ENCODE results near the gene TPM2.

GRCh38 chr9:34701986-34702558 lies 7.9 kb downstream of the CCL21 start:
- RAMPAGE, long total RNA, result no peak
- RRBS, result no CpG with 5 or more reads among the region's 16 CpGs
PRO-cap:
- standard, result no peak
- CoPRO, capped RNA only, 2 experiments, result no peak in any of the 2 experiments
- CoPRO, capped and uncapped RNA, 2 experiments, result no peak in any of the 2 experiments
- CoPRO, uncapped RNA only, 2 experiments, result no peak in any of the 2 experiments
CAGE:
- cytosol, long polyA plus RNA, result no peak
- long polyA plus RNA, result no peak
- nucleolus, long total RNA, result no peak
- nucleus, long polyA plus RNA, result no peak

DNA sequence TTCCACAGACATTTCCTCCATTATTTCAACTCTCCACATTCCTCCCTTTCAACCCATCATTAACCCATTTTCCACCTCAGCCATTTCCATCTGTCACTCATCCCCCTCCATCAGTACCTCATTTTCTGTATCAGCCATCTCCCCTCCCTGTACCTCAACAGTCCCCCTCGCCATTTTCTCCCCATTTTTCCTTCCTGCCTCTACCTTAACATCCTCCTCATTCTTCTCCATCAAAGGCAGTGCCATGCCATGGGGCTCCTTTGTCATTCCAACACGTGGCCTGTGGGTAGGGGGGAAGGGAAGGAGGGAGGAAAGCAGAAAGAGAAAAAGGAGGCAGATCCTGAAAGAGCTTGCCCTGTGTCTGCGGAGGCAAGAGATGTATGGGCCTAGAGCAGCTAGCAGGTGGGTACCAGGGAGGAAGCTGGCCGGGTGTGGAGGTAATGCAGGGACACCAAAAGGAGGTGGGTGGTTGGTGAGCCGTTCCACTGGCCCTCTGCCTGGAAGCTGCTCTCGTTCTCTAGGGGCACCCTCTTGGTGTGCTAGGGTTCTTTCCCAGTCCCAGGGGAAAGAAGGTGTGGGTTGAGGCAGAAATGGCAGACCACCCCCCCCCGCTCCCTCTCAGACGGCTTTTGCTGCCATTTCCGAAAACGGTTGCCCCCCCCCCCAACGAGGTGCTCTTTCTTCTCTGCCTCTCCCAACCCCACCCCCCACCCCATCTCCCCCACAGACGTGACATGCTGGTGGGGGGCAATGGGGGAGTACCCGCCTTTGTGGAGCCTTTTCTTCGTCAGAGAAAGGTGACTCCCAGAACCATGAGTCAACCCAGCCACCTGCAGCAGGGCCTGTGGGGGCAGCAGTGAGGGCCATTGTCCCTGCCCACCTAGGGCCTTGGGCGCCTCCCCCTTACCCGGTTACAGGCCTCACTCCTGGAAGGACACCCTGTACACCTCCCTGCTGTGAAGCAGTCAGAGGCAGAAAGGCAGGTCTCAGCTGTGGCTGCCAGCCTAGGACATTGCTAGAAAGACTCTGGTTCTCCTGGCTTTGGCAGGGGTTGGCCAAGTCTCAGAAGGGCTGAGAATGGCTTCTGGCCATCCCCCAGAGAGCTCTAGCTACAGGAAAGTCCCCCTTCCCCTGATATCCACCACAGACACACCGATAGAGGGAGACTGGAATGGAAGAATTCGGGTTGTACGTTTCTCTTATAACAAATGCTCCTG lies 1.9 kb downstream of the DNAJB5 start:
- RAMPAGE, long total RNA, result no peak
- RRBS, result no CpG with 5 or more reads among the region's 19 CpGs
PRO-cap:
- standard, result unidirectional peak, plus-strand start at position 942 of the sequence; unidirectional peak, plus-strand start at position 964 of the sequence
- CoPRO, capped RNA only, 2 experiments, result no peak in any of the 2 experiments
- CoPRO, capped and uncapped RNA, 2 experiments, result no peak in any of the 2 experiments
- CoPRO, uncapped RNA only, 2 experiments, result no peak in any of the 2 experiments
CAGE:
- cytosol, long polyA plus RNA, result no peak
- long polyA plus RNA, result no peak
- nucleolus, long total RNA, result no peak
- nucleus, long polyA plus RNA, result no peak

- RAMPAGE, long total RNA, result no peak
- RRBS, result no CpG with 5 or more reads among the region's 3 CpGs
PRO-cap:
- standard, result no peak
- CoPRO, capped RNA only, 2 experiments, result no peak in any of the 2 experiments
- CoPRO, capped and uncapped RNA, 2 experiments, result no peak in any of the 2 experiments
- CoPRO, uncapped RNA only, 2 experiments, result no peak in any of the 2 experiments
CAGE:
- cytosol, long polyA plus RNA, result no peak
- long polyA plus RNA, result no peak
- nucleolus, long total RNA, result no peak
- nucleus, long polyA plus RNA, result no peak
These were observed 2.4 kb downstream of the C9orf131 start for GRCh38 chr9:35044496-35044821.

DNA sequence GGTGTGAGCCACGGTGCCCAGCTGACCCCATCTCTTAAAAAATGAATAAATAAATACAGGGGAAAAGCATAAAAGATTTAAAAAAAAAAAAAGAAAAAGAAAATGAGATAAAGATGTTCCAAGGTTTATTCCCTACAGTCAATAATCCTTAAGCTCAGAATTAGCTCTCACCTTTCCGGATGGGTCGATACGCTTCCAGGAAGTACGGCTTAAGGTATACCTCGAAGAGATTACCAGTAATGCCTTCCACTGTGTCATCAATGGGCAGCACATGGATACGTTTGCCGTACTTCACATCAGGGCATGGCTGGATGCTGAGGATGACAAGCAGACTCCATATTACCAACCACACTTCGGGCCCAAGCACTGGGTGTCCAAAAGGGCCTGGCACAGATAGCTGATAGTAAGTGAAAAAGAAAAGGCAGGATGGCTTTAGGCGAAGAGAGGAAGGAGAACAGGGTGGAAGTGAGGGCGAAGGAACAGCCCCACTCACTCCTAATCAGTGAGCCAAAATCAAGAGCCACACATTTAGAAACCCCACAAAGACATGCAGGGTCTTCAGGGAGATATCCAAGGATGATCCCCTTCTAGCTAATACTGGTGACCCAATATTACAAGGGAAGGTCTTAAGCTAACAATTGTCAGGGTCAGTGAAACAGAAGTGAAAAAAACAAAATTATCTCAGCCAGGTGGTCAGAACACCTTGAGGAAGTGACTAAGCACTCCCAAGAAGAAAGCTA lies 5.8 kb downstream of the VCP start:
- RAMPAGE, long total RNA, result no peak
- RRBS, result no CpG with 5 or more reads among the region's 11 CpGs
PRO-cap:
- standard, result no peak
- CoPRO, capped RNA only, 2 experiments, result no peak in any of the 2 experiments
- CoPRO, capped and uncapped RNA, 2 experiments, result no peak in any of the 2 experiments
- CoPRO, uncapped RNA only, 2 experiments, result no peak in any of the 2 experiments
CAGE:
- cytosol, long polyA plus RNA, result no peak
- long polyA plus RNA, result no peak
- nucleolus, long total RNA, result no peak
- nucleus, long polyA plus RNA, result no peak

DNA sequence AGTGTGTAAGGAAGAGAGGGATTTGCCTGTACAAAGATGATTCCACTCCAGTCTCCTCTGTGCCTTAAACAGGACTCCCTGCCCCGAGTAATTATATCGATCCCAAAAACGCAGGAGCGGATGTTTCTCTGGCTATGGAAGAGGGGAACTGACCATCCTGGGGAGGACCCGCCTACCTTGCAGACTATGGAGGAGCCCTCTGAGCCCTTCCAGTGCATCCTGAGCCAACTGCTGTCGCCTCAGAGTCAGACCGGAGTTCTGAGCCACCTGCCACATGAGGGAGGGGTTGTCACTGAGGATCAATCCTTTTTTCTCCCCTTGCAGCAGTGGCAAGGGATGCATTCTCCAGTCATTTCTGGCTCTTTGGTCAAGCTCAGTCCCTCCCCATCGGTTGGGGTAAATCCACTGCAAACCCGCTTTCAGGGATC lies 753 bp downstream of the FANCG start:
- RAMPAGE, long total RNA, result no peak
- RRBS, result no CpG with 5 or more reads among the region's 9 CpGs
PRO-cap:
- standard, result no peak
- CoPRO, capped RNA only, 2 experiments, result no peak in any of the 2 experiments
- CoPRO, capped and uncapped RNA, 2 experiments, result no peak in any of the 2 experiments
- CoPRO, uncapped RNA only, 2 experiments, result no peak in any of the 2 experiments
CAGE:
- cytosol, long polyA plus RNA, result no peak
- long polyA plus RNA, result no peak
- nucleolus, long total RNA, result no peak
- nucleus, long polyA plus RNA, result no peak

- RAMPAGE, long total RNA, result no peak
- RRBS, result no CpG with 5 or more reads among the region's 6 CpGs
PRO-cap:
- standard, result no peak
- CoPRO, capped RNA only, 2 experiments, result no peak in any of the 2 experiments
- CoPRO, capped and uncapped RNA, 2 experiments, result no peak in any of the 2 experiments
- CoPRO, uncapped RNA only, 2 experiments, result no peak in any of the 2 experiments
CAGE:
- cytosol, long polyA plus RNA, result no peak
- long polyA plus RNA, result no peak
- nucleolus, long total RNA, result no peak
- nucleus, long polyA plus RNA, result no peak
These were observed 888 bp downstream of the STOML2 start for GRCh38 chr9:35102037-35102448.

GRCh38 chr9:35149096-35149363 lies 12.8 kb upstream of the UNC13B start:
- RAMPAGE, long total RNA, result no peak
- RRBS, result no CpG with 5 or more reads among the region's 2 CpGs
PRO-cap:
- standard, result no peak
- CoPRO, capped RNA only, 2 experiments, result no peak in any of the 2 experiments
- CoPRO, capped and uncapped RNA, 2 experiments, result no peak in any of the 2 experiments
- CoPRO, uncapped RNA only, 2 experiments, result no peak in any of the 2 experiments
CAGE:
- cytosol, long polyA plus RNA, result no peak
- long polyA plus RNA, result no peak
- nucleolus, long total RNA, result no peak
- nucleus, long polyA plus RNA, result no peak

GRCh38 chr9:35341291-35341939 lies 148.5 kb upstream of the RUSC2 start:
- RAMPAGE, long total RNA, result no peak
- RRBS, result no CpG with 5 or more reads among the region's 8 CpGs
PRO-cap:
- standard, result no peak
- CoPRO, capped RNA only, 2 experiments, result no peak in any of the 2 experiments
- CoPRO, capped and uncapped RNA, 2 experiments, result no peak in any of the 2 experiments
- CoPRO, uncapped RNA only, 2 experiments, result no peak in any of the 2 experiments
CAGE:
- cytosol, long polyA plus RNA, result no peak
- long polyA plus RNA, result no peak
- nucleolus, long total RNA, result no peak
- nucleus, long polyA plus RNA, result no peak

DNA sequence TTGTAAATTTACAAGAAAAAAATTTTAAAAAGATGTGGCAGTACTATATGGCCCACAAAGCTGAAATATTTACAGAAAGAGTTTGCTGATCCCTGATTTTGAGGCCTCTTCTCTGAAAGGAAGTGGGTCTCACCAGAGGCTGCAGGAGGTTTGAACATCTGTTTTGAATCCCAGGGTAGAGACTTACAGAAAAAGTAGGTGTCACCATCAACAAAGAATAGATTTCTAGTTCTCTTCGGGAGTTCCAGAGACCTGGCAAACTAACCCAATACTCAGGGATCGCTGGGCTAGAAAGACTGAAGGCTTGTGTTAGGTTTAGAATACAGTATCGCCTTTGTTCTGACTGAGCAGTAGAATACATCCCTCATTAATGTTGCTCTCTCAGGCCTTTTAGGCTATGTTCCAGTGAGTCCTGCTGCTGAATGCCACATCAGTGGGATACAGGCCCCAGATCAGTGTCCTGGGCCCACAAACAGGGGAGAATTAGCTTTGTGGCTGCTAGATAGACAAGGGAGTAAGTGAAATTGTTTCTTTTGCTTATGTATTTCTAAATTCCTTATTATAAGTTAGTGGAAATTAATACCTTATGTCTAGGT lies 27.2 kb downstream of the RUSC2 start:
- RAMPAGE, long total RNA, result no peak
- RRBS, result no CpG with 5 or more reads among the region's 3 CpGs
PRO-cap:
- standard, result no peak
- CoPRO, capped RNA only, 2 experiments, result no peak in any of the 2 experiments
- CoPRO, capped and uncapped RNA, 2 experiments, result no peak in any of the 2 experiments
- CoPRO, uncapped RNA only, 2 experiments, result peak in 1 of 2 experiments; most common plus-strand start position 68 of the sequence (in 1)
CAGE:
- cytosol, long polyA plus RNA, result no peak
- long polyA plus RNA, result no peak
- nucleolus, long total RNA, result no peak
- nucleus, long polyA plus RNA, result no peak

GRCh38 chr9:35517700-35518582 lies 28.0 kb downstream of the RUSC2 start:
- RAMPAGE, long total RNA, result no peak
- RRBS, result no CpG with 5 or more reads among the region's 4 CpGs
PRO-cap:
- standard, result no peak
- CoPRO, capped RNA only, 2 experiments, result no peak in any of the 2 experiments
- CoPRO, capped and uncapped RNA, 2 experiments, result no peak in any of the 2 experiments
- CoPRO, uncapped RNA only, 2 experiments, result no peak in any of the 2 experiments
CAGE:
- cytosol, long polyA plus RNA, result no peak
- long polyA plus RNA, result no peak
- nucleolus, long total RNA, result no peak
- nucleus, long polyA plus RNA, result no peak

DNA sequence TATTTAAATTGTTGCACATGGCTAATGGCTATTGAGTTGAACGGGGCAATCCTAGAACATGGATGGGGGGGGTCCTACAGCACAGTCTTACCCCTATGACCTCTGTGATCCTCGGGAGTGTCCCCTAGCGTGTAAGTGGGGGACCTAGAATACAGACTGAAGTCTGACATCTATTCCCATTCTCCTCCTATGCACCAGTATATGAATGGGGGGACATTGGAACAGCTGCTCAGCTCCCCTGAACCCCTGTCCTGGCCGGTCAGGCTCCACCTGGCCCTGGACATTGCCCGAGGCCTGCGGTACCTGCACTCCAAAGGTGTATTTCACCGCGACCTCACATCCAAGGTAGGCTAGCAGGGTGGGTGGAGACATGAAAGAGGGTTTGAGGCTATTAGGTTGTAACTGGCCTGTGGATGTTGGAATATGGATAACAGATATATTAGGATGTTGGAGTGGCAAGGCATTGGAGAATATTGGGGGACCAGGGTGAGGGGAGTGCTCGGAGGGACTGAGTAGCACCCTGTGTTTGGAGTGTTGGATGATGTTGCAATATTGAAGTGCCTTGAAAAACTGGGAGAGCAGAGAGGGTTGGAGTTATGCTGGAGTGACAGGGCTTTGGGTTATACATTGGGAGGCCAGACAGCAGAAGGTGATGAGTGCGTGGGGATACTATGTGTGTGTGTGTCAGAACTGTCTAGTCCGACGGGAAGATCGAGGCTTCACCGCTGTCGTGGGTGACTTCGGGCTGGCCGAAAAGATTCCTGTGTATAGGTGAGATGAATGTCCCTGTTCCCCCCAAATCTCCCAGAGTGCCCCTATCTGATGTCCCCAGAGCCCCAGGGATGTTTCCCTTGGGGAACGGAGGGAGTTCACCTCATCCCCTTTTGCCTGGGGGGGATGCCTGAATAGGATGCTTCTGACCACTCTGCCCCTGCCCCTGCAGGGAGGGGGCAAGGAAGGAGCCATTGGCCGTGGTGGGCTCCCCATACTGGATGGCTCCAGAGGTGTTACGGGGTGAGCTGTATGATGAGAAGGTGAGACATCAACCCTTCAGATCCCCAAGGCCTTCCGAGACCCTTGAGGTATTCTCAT lies 1.9 kb downstream of the TESK1 start:
- RAMPAGE, long total RNA, result no peak
- RRBS, result no CpG with 5 or more reads among the region's 21 CpGs
PRO-cap:
- standard, result no peak
- CoPRO, capped RNA only, 2 experiments, result no peak in any of the 2 experiments
- CoPRO, capped and uncapped RNA, 2 experiments, result no peak in any of the 2 experiments
- CoPRO, uncapped RNA only, 2 experiments, result no peak in any of the 2 experiments
CAGE:
- cytosol, long polyA plus RNA, result no peak
- long polyA plus RNA, result no peak
- nucleolus, long total RNA, result no peak
- nucleus, long polyA plus RNA, result no peak

- RAMPAGE, long total RNA, result no peak
- RRBS, result 82% methylated on average over 15 of the region's 45 CpGs
PRO-cap:
- standard, result no peak
- CoPRO, capped RNA only, 2 experiments, result no peak in any of the 2 experiments
- CoPRO, capped and uncapped RNA, 2 experiments, result no peak in any of the 2 experiments
- CoPRO, uncapped RNA only, 2 experiments, result no peak in any of the 2 experiments
CAGE:
- cytosol, long polyA plus RNA, result no peak
- long polyA plus RNA, result no peak
- nucleolus, long total RNA, result no peak
- nucleus, long polyA plus RNA, result no peak
These were observed at the start of gene TPM2 for GRCh38 chr9:35689482-35690065. TSS of gene TPM2 (minus strand) at chr9:35689925.

GRCh38 chr9:35714458-35715056 lies 17.4 kb downstream of the TLN1 start:
- RAMPAGE, long total RNA, result no peak
- RRBS, result no CpG with 5 or more reads among the region's 8 CpGs
PRO-cap:
- standard, result no peak
- CoPRO, capped RNA only, 2 experiments, result no peak in any of the 2 experiments
- CoPRO, capped and uncapped RNA, 2 experiments, result no peak in any of the 2 experiments
- CoPRO, uncapped RNA only, 2 experiments, result peak in 2 of 2 experiments; most common minus-strand start chr9:35714969 (in 2)
CAGE:
- cytosol, long polyA plus RNA, result no peak
- long polyA plus RNA, result no peak
- nucleolus, long total RNA, result no peak
- nucleus, long polyA plus RNA, result no peak

DNA sequence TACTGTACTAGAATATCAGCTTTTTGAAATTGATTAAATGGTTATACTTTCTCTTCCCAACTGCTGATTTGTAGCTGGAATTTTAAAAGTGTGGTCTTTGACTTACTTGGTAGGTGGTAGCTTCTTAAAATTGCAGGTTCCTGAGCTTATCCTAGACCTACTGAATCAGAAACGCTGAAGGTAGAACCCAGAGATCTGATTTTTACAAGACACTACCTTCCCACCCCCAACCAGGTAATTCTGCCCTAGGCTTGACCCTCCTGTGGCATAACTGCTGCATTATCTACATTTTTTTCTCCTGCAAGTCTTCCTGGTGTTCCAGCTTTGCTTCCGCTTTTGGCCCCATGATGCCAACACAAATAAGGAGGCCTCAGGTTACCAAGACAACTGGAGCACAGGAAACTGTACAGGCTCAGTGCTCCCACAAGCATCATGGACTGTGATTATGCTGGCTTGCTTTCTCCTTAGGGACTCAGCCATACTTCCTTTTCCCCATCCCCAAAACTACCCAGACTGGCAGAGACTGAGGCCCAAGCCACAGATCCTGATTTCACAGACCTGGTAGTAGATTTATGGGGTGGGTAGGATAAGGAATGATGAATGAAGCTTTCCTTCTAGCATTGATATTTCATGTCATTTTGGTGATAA lies 6.5 kb upstream of the MSMP start:
- RAMPAGE, long total RNA, result no peak
- RRBS, result no CpG with 5 or more reads among the region's 2 CpGs
PRO-cap:
- standard, result no peak
- CoPRO, capped RNA only, 2 experiments, result no peak in any of the 2 experiments
- CoPRO, capped and uncapped RNA, 2 experiments, result no peak in any of the 2 experiments
- CoPRO, uncapped RNA only, 2 experiments, result no peak in any of the 2 experiments
CAGE:
- cytosol, long polyA plus RNA, result no peak
- long polyA plus RNA, result no peak
- nucleolus, long total RNA, result no peak
- nucleus, long polyA plus RNA, result no peak

DNA sequence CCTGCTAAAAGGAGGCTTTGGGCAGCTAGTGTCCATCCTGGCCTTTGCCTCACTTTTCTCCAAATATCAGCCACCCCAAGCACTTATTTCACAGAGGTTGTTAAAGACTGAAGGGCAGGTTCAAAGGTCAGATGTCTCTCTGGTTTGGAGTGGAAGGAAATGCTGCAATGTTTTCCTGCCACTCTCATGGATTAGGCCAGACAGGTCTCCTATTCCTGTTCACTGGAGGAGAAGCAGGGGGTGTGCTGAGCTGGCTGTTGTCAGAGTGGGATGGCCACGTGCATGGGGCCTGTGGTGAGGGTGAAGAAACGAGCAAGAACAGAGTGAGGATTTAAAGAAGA lies 6.7 kb downstream of the TMEM8B start:
- RAMPAGE, long total RNA, result no peak
- RRBS, result no CpG with 5 or more reads among the region's 2 CpGs
PRO-cap:
- standard, result no peak
- CoPRO, capped RNA only, 2 experiments, result no peak in any of the 2 experiments
- CoPRO, capped and uncapped RNA, 2 experiments, result no peak in any of the 2 experiments
- CoPRO, uncapped RNA only, 2 experiments, result no peak in any of the 2 experiments
CAGE:
- cytosol, long polyA plus RNA, result no peak
- long polyA plus RNA, result no peak
- nucleolus, long total RNA, result no peak
- nucleus, long polyA plus RNA, result no peak

DNA sequence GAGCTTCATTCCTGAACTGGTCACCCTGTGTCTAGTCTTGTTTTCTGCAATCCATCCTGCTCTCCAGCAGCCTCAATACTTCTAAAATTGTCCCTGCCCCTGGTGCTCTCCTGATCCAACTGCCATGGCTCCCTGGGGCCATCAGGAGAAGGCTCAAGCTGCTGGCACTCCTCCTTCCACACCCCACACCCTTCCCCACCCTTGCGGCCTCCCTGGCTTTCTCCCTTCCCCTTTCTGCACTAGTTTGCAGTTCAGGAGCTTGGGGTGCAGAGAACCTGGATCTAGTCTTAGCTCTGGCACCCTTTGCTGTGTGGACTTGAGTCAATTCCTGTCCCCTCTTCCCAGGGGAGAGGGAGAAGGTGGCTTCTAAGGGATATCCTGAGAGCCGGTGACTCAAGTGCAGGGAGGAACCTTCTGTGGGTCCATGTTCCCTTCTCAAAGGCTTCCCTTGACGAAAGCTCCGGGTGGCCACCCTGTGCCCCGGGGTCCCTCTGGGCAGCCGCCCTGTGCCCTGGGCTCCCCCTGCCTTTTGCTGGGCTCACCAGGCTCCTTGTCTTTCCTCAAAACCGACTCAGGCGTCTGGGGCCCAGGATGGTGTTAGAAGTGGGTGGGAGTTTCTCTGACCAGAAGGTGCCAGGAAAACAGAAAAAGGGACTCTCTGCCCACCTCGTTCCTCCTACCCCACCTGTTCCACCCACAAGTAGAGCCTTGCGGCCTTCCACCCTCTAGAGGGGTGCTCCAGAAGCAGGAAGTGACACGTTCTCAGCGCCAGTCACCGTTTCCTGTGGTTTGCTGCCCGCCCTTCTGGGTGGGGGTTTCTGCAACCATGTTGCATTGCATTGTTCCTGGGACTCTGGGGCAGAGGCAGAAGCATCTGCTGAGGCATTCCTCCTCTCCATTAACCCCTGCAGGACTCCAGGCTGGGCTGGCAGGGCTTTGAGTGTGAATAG lies 15.0 kb downstream of the GLIPR2 start:
- RAMPAGE, long total RNA, result no peak
- RRBS, result 79% methylated on average over 3 of the region's 14 CpGs
PRO-cap:
- standard, result no peak
- CoPRO, capped RNA only, 2 experiments, result no peak in any of the 2 experiments
- CoPRO, capped and uncapped RNA, 2 experiments, result no peak in any of the 2 experiments
- CoPRO, uncapped RNA only, 2 experiments, result no peak in any of the 2 experiments
CAGE:
- cytosol, long polyA plus RNA, result no peak
- long polyA plus RNA, result no peak
- nucleolus, long total RNA, result no peak
- nucleus, long polyA plus RNA, result no peak

DNA sequence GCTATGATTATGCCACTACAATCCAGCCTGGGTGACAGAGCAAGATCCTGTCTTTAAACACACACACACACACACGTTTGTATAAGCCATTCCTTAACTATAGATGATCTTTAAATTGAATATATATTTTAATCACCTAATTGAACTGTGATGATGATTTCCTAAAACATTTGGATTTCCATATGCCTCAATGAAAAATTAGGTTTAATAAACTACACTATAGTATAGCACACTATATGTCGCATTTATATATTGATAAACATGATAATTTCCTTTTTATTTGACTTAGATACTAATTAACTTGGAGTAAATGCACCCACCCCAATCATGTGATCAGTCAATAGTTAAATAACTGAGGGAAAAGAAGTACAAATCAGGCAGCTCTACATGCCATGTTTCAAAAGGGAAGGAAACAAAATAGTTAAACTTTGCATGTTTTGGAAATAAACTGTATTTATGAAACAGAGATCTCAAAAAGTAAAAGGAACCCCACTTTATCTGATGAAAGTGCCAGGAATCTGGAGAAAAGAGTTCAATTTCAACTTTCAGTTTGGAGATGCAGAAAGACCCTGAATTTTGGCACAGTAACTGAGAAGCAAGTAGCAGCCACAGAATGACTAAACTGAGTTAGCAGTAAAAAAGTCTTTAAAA lies 18.0 kb upstream of the GNE start:
- RAMPAGE, long total RNA, result no peak
- RRBS, result no CpG with 5 or more reads among the region's 2 CpGs
PRO-cap:
- standard, result no peak
- CoPRO, capped RNA only, 2 experiments, result no peak in any of the 2 experiments
- CoPRO, capped and uncapped RNA, 2 experiments, result no peak in any of the 2 experiments
- CoPRO, uncapped RNA only, 2 experiments, result no peak in any of the 2 experiments
CAGE:
- cytosol, long polyA plus RNA, result no peak
- long polyA plus RNA, result no peak
- nucleolus, long total RNA, result no peak
- nucleus, long polyA plus RNA, result no peak

DNA sequence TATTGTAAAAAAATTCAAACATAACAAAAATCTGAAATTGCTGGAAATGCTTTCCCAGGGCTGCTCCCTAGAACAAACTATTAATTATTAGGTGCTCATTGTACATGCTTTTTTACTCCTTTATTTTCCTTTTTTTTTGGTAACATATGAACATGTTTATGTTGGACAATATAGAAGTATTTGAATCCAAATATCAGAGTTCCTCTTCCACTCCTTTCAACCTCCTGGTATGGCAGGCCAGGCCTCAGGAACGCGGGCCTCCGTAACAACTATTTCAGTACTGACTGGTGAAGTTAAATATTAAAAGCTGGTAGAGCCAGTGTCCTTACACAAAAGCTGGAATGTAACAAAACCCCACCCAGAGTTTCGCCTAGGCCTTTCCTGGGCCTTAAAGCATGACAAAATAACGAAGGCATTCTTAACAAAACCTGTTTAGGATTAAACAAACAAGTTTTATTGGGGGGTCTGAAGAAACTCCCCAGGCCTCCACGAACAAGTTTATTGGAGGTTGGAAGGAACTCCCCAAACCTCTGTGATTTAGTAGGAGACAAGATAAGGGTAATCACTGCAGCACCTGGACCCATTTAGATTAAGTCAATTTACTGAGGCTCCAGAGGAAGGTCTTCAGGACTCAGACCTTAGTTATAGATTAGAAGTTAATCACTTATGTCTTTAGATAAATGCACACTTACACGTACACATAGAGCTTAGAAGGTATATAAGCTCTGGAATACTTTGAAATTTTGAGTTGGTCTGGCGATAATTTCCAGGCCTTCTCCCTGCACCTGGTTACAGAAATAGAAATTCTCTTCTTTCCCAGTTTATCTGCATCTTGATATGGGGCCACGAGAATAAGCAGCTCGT lies 61.6 kb upstream of the GNE start:
- RAMPAGE, long total RNA, result no peak
- RRBS, result no CpG with 5 or more reads among the region's 10 CpGs
PRO-cap:
- standard, result no peak
- CoPRO, capped RNA only, 2 experiments, result no peak in any of the 2 experiments
- CoPRO, capped and uncapped RNA, 2 experiments, result no peak in any of the 2 experiments
- CoPRO, uncapped RNA only, 2 experiments, result no peak in any of the 2 experiments
CAGE:
- cytosol, long polyA plus RNA, result no peak
- long polyA plus RNA, result no peak
- nucleolus, long total RNA, result no peak
- nucleus, long polyA plus RNA, result no peak

All from K562 (cell line).